Bronchial lymph node (tissue), 1 donor: ENCODE measurements around the gene ADH1C.

- PRO-cap, result unidirectional peak, plus-strand start at chr4:94451518
These were observed 488 bp upstream of the PDLIM5 start for GRCh38 chr4:94451296-94451612.

DNA sequence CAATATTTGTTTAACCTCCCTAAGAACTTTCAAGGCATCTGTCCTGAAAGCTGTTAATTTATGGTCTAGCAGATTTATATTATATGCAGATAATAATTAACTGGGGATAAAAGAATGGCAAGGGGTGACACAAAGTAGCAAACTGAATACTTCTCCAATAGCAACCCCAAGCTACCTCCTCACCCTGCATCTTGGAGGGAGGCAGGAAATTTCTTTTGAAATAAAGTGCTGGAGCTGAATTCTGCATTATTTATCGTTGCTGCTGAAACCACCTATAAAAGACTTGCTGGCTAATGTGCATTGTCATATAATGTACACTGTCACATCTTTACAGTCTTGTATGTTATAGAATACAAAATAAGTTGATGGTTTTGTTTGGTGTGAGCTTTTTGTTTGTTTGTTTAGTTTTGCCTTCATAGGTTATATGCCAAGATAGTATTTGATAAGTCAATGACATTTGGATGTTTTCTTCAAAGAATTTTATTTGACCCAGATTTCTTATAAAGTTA is 91.5 kb upstream of the BMPR1B start:
- PRO-cap, result no peak

- PRO-cap, result no peak
These were observed 91.0 kb upstream of the BMPR1B start for GRCh38 chr4:94666696-94667123.

- PRO-cap, result no peak
These were observed 230.2 kb downstream of the UNC5C start for GRCh38 chr4:95318517-95318967.

GRCh38 chr4:95548275-95548604 is 533 bp downstream of the UNC5C start:
- PRO-cap, result no peak

GRCh38 chr4:95572386-95573039 is 23.7 kb upstream of the UNC5C start:
- PRO-cap, result no peak

GRCh38 chr4:98564692-98565540 is 93.5 kb downstream of the TSPAN5 start:
- PRO-cap, result no peak

- PRO-cap, result no peak
These were observed 54.5 kb downstream of the TSPAN5 start for GRCh38 chr4:98603944-98604313.

DNA sequence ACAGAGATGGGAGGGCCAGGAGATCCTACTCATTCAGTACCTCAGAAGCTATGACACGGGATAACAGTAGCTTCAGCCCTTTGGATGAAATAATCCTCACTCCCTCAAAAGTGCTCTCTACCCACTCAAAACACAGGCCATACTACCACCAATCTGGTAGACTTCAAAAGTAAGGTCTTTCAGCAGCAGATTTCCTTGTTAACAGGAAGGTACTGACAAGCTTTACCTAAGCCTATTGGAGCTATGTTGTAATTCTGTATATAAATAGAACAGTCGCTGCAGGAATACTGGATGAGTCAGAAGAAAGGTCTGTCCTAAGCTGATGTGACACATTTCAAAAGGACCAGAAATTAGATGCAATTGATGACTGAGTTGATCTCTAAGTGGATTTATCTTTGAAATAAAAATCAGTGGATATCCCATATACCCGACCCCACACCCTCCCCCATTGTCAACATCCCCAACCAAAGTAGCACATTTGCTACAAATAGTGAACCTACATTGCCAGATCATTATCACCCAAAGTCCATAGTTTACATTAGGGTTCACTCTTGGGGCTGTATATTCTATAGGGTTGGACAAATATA is 1.7 kb upstream of the TSPAN5 start:
- PRO-cap, result no peak

GRCh38 chr4:98663141-98664201 is 5.1 kb upstream of the TSPAN5 start:
- PRO-cap, result bidirectional peak, plus-strand start at chr4:98663520, minus-strand start at chr4:98663406; bidirectional peak, plus-strand start at chr4:98663940, minus-strand start at chr4:98663808

DNA sequence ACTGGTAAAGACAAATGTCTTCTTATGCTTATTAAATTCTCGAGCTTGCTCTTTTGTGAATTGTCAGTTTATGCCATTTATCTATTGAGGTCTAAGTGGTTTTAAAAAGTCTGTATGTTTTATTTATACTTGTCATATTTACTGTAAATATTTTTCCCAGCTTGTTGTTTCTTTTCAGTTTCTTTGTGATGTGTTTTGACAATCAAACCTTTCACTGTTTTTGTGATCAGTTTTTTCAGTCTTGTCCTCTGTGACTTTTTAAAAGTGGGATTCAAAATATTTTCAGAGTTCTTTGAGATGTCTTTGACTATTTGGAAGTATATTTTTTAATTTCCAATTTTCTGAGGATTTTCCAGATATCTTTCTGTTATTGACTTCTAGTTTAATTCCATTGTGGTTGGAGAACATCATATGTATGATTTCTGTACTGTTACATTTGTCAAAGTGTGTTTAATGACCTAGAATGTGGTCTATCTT is 117.7 kb downstream of the EIF4E start:
- PRO-cap, result unidirectional peak, minus-strand start at position 260 of the sequence

DNA sequence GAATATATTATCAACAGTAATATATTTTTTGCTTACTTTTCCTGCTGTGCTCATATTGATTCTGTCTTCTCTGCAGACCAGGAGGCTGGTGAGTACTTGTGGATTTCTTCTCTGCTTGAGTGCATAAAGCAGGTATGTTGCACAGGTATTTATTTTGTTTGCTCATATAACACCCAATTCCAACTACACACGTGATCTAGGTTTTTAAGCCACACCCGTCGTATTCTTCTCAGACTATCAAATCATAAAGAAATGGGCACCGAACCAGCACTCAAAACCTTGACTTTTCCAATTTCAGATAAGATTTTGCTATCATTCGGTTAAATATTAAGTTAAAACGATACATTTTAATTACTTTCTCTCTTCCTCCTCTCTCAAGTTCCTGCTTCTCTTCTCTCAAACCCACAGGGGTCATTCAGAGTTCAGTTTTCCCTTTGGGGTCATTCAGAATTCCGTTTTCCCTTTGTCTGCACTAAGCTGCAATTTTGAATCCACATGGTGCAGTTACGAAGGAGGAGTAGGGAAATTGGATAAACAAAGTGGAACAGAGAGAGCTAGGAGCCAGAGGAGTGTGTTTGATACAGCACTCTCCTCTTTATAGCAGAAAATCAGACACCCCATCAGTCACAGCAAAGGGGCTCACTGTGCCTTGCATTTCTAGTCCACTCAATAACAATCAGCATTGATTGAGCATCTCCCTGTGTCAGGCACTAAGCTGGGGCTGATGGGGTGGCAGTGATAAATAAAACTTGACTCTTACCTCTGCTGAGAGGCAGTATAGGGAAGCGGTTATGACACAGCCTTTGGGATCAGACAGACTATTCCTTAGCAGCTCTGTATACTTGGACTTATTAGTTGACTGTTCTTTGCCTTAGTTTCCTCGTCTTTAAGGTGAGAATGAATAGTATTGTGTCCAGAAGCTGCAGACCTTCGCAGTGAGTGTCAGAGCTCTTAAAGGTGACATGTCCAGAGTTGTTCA is at the start of gene ADH1C:
ADH1C (minus strand) TSS at position 125 of the 979 bp plus-strand sequence.
- PRO-cap, result no peak

DNA sequence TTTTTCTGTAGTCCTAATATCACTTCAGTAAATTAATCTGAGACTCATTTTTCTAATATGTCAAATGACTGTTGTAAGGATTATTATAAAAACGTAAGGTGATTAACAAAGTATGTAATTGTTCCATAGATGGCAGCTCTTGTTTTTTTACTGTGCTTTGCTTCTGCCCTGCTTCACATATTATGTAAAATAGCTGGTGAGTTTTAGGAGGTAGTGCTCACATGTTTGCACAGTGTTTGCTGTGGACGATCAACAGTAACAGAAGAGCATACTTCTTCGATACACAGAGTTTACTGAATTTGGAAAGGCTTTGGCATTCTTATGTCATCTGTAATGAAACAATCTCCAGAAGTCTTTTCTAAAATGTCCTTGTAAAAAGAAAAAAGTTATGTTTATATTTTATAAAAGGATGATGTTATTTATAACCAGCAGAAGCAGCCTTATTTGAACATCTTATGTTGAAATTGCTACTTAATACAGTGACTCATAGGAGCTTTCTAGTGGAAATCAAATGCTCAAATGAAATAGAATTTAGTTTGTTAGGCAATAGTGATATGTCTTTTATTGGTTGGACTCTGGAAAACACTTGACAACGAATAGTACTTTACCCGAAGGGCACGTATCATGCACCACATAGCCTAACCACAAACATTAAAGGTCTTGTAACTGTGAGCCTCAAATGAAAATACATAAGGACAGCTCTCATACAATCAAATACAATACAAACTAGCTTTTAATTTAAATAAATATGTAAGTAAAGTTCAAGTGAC is 1.9 kb upstream of the MTTP start:
- PRO-cap, result no peak

GRCh38 chr4:99679124-99679897 is 21.7 kb upstream of the C4orf54 start:
- PRO-cap, result no peak

DNA sequence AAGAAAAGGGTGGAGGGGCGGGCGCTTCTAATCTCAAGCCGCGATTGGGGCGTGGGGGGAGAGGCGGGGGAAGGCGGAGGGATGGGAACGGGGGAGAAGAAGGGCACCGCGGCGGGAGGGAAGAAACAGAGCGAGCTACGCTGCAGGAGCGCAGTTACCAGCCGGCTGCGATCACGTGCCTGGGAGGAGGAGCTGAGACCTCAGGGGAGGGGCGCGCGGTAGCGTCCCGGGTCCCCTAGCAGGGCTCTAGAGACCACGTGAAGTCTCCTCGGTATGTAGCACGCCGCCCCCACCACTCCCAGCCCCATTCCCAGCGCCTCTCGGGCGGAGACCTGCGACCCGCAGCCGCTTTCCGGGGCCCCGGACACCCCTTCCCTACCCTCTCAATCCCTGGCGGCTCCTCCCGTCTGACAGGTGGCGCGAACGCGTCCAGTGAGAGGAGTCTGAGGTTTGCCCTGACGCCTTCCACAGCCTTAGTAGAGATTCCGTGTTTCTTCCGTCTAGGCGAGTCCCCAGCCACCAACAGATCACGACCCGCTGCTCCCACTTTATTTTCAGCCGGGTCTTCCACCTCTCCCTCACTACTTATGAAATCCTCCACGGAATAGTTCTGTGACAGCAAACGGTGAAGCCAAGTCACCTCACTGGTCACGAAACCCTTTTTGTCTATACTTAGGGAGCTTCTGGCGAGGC is 481 bp upstream of the H2AZ1 start:
- PRO-cap, result bidirectional peak, plus-strand start at position 124 of the sequence, minus-strand start outside the sequence

DNA sequence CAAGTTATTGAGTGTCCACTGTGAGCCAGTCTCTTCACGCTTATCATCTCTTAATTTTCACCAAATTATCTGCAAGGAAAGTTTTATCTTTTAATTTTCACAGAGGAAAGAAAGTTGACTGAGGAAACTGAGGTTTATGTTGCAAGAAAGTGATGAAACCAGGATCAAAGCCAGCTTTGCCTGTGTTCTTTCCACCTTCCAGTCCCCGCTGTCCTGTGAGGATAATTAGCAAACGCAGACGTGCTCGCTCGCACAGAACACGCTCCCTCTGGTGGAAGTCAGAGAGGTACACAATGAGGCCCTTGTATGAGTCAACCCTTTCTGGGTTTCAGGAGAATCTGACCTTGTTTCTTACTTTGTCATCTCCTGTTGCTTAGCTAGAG is 94.3 kb downstream of the DDIT4L start:
- PRO-cap, result unidirectional peak, minus-strand start at position 215 of the sequence

DNA sequence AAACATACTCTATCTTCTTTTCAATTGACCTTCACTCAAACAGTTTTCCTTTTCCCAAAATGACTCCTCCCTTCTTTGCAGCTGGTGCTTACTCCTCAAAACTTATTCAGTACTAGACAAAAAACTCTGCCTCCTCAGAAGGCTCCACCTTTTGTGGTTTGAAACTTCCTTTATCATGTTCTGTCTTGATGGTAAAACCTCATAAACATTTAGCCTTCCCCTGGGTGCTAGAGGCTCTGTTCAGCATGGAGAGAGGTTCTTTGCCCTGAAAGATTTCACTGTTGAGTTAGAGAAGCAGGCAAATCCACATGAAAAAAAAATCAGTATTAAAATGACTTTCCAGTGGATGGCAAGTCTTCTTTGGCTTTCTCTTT is 59.1 kb downstream of the EMCN start:
- PRO-cap, result no peak

GRCh38 chr4:101125329-101125689 is 222.0 kb downstream of the PPP3CA start:
- PRO-cap, result no peak

GRCh38 chr4:101178634-101179369 is 168.5 kb downstream of the PPP3CA start:
- PRO-cap, result no peak

GRCh38 chr4:102500018-102500734 is 983 bp upstream of the NFKB1 start:
- PRO-cap, result no peak